ENCODE measurements around the genes DCP1B, CACNA1C and TSPAN9.

DNA sequence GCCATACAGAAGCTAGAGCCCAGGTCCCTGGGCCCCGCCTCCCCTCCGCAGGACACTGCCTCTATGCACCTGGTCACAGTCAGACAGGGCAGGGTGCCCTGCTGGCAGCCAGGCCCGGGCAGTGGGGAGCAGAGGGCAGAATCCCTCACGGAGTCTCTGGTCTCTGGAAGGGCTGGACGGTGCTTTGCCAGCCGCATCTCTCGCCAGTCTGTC lies 16.4 kb upstream of the CACNA2D4 start:
- PRO-cap = no peak
- RAMPAGE, long total RNA = no peak

- PRO-cap = unidirectional peak, plus-strand start at chr12:2003911; bidirectional peak, plus-strand start at chr12:2004699, minus-strand start at chr12:2004576
- RAMPAGE, long total RNA = no peak
Observed at GRCh38 chr12:2003595-2004797, at the start of gene DCP1B. Gene DCP1B, minus strand, starts transcription at chr12:2004457.

- PRO-cap = unidirectional peak, plus-strand start at chr12:2027687
- RAMPAGE, long total RNA = no peak
Observed at GRCh38 chr12:2027235-2027737, 23.0 kb upstream of the DCP1B start.

GRCh38 chr12:2052915-2053700 lies at the start of gene CACNA1C:
Gene CACNA1C, plus strand, starts transcription at chr12:2052987.
- PRO-cap = bidirectional peak, plus-strand start at chr12:2053025, minus-strand start at chr12:2052857; bidirectional peak, plus-strand start at chr12:2053260, minus-strand start at chr12:2053263; bidirectional peak, plus-strand start at chr12:2053552, minus-strand start at chr12:2053452
- RAMPAGE, long total RNA = no peak

DNA sequence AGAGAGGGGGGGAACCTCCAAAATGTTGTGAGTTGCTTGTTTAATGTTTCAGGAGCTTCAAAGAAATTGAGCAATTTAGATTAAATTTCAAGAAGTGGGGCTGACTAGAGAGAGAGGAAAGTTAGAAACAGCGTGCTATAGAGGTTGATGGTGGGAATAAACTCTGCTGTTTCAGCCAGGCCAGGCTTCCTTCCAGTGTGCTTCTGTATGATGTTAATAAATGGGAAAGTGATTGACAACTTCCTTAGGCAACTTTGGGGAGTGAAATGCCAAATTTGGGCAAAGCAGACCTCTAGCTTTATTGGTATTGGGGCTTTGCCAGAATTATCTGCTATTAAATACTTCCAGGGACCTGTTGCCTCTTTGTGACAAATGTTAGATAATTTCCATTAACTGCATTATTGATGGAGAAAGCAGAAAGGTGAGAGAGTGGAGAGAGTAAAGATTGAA lies 94.4 kb downstream of the CACNA1C start:
- PRO-cap = no peak
- RAMPAGE, long total RNA = start-site peak on the plus strand centred at position 327 of the sequence, 243 bp wide, 21 reads

GRCh38 chr12:2187000-2187595 lies 134.3 kb downstream of the CACNA1C start:
- PRO-cap = no peak
- RAMPAGE, long total RNA = no peak

- PRO-cap = no peak
- RAMPAGE, long total RNA = no peak
Observed at GRCh38 chr12:2359088-2359677, 306.4 kb downstream of the CACNA1C start.

GRCh38 chr12:2450706-2451155 lies 344.0 kb upstream of the FKBP4 start:
- PRO-cap = no peak
- RAMPAGE, long total RNA = no peak

- PRO-cap = no peak
- RAMPAGE, long total RNA = no peak
Observed at GRCh38 chr12:2457293-2457773, 337.4 kb upstream of the FKBP4 start.

DNA sequence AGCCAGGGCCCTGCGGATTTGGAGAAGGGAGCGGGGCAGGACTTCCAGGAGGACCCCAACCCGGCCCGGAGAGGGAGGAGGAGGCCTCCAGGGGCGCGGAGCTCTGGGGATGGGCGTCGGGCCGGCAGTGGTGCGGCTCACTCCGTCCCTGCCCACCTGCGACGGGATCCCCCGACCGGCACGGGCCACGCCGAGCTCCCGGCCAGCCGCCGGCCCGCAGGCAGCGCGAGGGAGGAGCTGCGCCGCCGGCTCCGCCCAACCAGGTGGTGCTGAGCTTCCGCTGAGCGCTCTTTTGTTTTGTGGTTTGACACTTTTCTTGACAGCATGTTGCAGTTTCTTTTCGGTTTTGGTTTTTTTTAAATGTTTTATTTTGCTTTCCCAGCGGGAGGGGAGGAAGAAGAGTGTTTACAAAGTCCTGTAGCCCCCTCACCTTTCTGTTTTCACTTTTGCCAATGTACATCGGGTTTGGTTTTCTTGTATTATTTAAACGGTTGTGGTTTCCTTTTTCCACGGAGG lies 103.1 kb upstream of the FKBP4 start:
- PRO-cap = unidirectional peak, minus-strand start at position 225 of the sequence
- RAMPAGE, long total RNA = no peak

- PRO-cap = no peak
- RAMPAGE, long total RNA = no peak
Observed at GRCh38 chr12:2992682-2993113, 33.5 kb downstream of the TEAD4 start.

GRCh38 chr12:3076523-3077776 lies at the start of gene TSPAN9:
Gene TSPAN9, plus strand, starts transcription at chr12:3077379.
- PRO-cap = bidirectional peak, plus-strand start at chr12:3077379, minus-strand start at chr12:3077272
- RAMPAGE, long total RNA = start-site peak on the plus strand at chr12:3077368-3077424, 131 reads

DNA sequence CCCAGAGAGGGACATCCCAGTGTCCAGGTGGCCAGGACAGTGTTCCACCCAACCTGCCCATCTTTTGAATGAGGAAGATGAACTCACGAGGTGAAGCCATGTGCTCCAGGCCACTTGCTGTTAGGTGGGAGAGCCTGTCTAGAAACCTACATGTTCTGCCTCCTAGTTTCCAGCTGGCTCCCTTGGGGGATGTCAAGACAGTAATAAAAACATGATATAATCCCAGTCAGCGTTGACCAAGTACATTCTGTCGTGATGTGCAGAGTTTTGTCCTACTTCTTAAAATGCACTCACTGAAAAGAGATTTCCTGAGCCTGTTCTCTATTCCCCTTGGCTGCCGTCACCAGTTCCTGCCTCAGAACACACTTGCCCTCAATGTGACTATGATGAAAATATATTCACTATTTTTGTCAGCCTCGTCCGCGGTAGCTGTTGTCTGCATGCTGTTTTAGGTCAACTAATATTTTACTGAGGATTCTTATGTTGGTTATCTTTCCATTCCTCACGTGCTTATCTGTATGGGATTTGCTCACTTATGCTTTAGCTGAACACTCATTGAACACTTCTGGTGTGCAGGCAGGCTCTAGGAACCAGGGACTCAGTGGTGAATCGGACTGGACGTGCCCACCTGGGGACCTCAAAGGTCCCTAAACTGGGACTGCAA lies 25.8 kb downstream of the TSPAN9 start:
- PRO-cap = no peak
- RAMPAGE, long total RNA = start-site peak on the plus strand centred at position 225 of the sequence, 350 bp wide, 5 reads

DNA sequence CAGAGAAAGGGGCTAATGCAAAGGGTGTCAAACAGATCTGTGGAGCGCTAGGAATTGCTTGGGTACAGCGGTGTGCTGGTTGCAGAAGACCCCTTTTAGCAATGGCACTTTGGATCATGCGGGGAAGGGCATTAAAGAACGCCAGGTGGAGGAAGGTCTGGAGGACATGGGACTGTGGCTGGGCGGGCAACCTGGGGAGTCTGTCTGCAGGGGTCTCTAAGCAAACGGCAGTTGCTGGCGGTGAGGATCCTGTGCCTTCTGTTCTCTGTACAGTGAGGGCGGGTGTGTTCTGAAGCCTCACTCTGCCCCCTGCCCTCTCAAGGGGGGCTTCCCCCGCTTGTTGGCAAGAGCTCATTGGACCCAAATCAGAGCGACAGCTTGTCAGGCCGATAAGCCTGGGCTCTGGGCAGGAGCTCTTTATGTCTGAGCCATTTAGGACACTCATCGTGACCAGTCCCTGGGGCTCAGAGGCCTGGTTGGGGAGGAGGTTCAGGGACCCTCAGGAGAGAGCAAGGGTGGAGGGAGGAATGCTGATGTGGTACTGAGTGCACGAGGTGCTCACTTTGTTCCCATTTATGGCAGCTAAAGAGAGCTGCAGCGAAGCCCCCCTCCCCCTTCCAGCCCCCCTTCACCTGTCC lies 136.0 kb downstream of the TSPAN9 start:
- PRO-cap = no peak
- RAMPAGE, long total RNA = no peak

DNA sequence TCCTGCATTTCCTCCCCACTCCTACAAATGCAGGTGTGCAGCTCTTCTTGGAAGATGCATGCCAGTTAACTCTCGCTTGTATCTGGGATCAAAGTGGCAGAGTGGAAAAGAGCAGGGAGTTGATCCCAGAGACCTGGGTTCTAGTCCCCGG lies 136.6 kb downstream of the TSPAN9 start:
- PRO-cap = no peak
- RAMPAGE, long total RNA = no peak

- PRO-cap = no peak
- RAMPAGE, long total RNA = no peak
Observed at GRCh38 chr12:3226880-3227715, 149.9 kb downstream of the TSPAN9 start.

DNA sequence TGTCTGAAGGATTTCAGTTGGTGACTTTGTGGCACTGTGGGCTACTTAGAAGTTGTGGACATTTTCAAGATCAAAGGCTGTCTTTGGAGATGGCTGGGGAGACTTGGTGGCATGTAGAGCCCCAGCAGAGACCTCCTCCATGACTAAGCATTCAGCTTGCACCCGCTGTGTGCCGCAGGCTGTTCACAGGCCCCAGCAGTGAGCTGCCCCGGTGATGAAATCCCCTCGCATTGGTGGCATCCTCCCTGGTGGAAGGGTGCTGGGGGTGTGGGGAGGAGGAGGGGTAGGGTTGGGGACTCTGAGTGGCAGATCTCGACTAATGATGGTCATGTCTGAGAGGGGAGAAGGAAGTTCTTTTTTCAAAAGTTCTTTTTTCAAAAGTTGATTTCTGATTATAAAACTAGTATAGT lies 173.9 kb downstream of the TSPAN9 start:
- PRO-cap = no peak
- RAMPAGE, long total RNA = start-site peak on the plus strand centred at position 131 of the sequence, 205 bp wide, 6 reads

DNA sequence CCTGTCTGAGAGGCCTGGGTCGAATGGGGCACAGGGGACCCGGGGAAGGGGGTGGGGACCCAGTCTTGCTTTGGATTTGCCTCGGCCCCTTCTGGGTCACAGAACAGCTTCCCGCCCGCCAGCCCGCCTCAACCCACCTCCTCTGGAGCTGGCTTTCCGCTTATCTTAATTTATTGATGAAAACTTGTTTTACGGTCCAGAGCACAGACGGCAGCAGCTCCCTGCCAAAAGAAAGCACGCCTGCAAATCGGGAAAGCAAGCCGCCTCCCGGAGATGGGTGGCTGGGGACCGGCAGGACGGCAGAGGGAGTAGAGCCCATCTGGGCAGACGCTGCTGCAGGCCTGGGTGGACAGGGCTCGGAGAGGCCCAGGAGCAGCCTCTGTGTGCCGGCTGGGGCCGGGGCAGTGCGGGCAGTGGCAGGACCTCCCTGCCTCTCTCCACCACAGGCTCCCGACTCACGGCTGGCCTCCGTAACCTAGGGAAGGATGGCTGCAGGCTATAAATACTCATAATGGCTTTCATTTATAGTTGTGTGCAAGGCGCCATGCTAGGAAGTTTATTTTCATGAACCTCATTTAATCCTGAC lies 187.1 kb downstream of the TSPAN9 start:
- PRO-cap = no peak
- RAMPAGE, long total RNA = no peak

GRCh38 chr12:3317781-3318166 lies 173.2 kb upstream of the PRMT8 start:
- PRO-cap = no peak
- RAMPAGE, long total RNA = no peak

DNA sequence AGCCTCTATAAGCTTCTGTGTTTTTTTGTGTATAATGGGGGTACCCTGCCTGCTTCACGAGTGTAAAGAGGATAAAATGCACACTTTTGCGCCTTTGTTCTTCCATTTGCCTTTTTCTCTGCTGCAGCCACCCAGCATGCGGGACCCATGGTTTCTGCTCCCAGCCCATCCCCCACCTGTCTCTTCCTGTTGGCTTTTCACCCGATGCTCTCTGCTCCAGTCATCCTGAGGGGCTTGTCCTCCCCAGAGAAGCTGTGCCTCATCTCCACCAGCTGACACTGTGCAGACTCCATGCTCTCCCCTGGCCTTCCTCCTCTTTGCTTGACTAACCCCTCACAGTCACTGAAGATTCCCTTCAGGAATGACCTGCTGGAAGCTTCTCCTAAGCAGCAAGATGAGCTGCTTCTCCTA lies 16.7 kb upstream of the PRMT8 start:
- PRO-cap = unidirectional peak, plus-strand start at position 112 of the sequence
- RAMPAGE, long total RNA = no peak